AG04449 (cell line): ENCODE measurements around the gene SNAI1.

- RRBS, result no CpG with 5 or more reads among the region's 7 CpGs
Measured at GRCh38 chr20:49660672-49661109, 53.0 kb downstream of the B4GALT5 start.

DNA sequence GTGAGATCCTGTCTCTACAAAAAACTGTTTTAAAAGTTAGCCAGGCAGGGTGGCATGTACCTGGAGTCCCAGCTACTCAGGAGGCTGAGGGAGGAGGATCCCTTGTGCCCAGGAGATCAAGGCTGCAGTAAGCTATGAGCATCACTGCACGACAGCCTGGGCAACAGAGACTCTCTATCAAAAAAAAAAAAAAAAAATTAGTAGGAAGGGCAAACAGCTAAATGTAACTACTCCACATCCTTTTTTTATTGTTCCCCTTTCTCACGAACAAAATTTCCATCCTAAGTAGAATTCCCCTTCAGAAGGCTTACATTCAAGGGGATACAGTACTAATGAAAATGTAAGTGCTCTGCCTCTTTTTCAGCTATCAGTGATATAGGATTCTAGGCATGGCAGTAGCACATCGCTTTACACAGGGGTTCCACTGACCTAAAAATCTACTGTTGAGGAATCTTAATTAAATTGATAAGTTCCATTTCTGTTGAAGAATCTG lies 2.7 kb downstream of the B4GALT5 start:
- RRBS, result no CpG with 5 or more reads among the region's 3 CpGs

GRCh38 chr20:49711677-49712505 lies 1.8 kb downstream of the B4GALT5 start:
- RRBS, result no CpG with 5 or more reads among the region's 7 CpGs

- RRBS, result no CpG with 5 or more reads among the region's 6 CpGs
Measured at GRCh38 chr20:49717504-49718161, 4.0 kb upstream of the B4GALT5 start.

DNA sequence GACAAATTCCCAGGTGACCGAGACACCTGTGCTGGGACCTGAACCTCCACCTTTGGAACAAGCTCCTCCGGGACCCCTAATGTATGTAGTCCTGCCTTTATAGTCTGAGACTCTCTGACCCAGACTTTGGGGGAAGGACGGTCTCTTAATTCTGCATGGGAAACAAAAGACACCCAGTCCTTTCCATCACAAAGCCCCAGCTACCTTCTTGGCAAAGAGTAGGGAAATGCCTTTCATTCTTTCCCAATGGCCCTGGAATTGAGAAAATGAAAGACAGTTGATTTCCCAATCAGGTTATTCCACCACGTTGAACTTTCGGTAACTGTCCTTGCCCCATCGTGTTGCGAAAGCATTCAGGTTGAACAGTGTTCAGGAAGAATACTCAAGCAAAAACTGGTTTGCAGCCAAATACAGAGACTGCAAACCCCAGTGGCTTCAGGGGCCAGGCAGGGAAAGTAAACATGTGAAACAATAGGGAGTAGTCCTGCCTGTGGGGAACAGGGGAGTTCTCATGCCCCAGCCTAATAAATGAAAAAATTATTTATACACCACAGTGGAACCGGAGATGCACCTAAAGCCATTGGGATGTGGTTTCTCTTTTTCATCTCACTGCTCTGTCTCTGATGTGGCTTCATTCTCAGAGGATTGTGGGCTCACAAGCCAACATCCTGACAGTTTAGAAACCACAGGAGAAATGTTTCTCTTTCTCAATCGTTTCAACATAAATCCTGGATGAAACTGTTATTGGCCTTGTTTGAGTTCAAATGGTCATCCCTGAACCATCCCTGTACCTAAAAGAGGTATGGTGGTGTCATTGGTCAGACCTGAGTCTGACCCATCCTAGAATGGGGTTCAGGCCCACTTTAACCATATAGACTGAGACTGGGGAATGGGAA lies 44.2 kb upstream of the SLC9A8 start:
- RRBS, result no CpG with 5 or more reads among the region's 9 CpGs

DNA sequence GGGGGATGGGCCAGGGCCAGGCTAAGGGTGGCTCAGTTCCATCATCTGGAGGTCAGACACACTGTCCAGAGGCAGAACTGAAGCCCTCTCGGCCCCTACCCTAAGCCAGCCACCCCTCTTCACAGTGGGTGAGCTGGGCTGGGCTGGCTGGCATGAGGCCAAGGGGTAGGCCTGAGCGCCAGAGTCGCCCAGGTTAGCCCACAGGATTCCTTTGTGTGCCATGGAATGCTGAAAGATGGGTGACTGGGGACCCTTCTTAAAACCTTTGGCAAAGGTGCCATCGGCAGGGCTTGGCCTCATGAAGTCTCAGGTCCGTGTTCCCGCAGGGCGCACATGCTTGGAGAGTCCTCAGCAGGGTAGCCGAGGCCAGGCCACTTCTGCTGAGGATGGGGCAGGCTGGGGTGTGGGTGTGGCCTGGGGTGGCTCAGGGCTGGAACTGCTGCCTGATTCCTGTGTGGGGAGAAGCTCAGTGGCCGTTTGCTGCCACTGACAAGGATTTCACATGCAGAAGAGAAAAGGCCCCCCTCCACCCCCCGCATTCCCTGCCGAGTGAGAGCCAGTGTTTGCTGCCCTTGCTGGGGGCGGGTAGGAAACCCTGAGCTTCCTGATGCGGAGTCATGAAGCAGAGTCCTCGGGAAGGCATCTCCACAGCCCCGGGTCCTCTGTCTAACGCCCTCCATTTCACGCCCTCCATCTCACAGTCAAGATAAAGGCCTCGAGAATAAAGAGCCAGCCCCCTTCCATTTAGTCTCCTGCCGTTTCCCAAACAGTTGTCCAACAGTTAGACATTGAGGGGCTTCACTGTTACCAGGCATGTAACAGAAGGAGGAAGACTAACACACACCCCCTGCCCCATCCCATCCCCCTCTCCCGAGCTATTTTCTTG lies 24.4 kb downstream of the SPATA2 start:
- RRBS, result no CpG with 5 or more reads among the region's 20 CpGs

GRCh38 chr20:49896077-49896709 lies 19.1 kb downstream of the SPATA2 start:
- RRBS, result no CpG with 5 or more reads among the region's 8 CpGs

- RRBS, result 5% methylated on average over 4 of the region's 10 CpGs
Measured at GRCh38 chr20:49928692-49929178, 7.5 kb upstream of the RNF114 start.

DNA sequence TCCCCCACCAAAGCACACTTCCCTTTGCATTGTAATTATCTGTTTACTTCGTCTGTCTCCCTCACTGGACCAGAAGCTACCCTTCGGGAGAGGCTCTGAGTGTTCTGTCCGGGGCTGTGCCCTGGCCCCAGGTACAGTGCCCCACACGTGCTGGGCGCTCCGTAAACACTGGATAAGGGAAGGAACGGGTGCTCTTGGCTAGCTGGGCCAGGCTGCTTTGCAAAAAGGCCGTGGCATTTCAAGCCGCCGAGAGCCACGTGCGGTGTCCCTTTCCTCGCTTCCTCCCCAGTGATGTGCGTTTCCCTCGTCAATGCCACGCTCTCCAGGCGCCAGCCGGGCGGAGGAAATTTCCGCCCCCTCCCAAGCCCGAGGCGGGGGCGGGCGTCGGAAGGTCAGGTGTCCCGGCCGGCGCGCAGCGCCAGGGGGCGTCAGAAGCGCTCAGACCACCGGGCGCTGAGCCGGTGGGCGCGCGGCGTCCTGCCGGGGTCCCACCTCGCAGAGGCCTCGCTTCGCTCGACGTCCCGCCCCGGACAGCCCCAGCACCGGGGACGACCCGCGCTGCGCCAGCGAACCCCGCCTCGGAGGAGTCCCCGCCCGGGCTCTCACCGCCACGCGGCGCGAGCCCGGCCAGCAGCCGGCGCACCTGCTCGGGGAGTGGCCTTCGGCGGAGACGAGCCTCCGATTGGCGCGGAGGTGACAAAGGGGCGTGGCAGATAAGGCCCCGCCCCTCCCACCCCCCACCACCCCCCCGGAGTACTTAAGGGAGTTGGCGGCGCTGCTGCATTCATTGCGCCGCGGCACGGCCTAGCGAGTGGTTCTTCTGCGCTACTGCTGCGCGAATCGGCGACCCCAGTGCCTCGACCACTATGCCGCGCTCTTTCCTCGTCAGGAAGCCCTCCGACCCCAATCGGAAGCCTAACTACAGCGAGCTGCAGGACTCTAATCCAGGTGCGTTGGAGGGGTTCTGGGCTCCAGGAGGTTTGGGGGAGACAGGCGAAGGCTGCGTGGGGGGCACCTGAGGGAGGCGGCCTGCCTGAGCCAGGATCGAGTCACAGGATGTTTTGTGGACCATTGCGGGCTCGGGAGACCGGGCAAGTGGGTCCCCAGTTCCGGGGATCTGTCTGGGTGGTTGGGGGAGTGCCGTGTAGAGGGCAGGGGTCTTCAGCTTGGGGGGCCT lies at the start of gene SNAI1:
TSS of gene SNAI1 (plus strand) at position 787 of the 1,177 bp plus-strand sequence.
- RRBS, result 3% methylated on average over 36 of the region's 104 CpGs

GRCh38 chr20:50112079-50113028 lies 596 bp downstream of the UBE2V1 start:
- RRBS, result 4% methylated on average over 18 of the region's 44 CpGs

DNA sequence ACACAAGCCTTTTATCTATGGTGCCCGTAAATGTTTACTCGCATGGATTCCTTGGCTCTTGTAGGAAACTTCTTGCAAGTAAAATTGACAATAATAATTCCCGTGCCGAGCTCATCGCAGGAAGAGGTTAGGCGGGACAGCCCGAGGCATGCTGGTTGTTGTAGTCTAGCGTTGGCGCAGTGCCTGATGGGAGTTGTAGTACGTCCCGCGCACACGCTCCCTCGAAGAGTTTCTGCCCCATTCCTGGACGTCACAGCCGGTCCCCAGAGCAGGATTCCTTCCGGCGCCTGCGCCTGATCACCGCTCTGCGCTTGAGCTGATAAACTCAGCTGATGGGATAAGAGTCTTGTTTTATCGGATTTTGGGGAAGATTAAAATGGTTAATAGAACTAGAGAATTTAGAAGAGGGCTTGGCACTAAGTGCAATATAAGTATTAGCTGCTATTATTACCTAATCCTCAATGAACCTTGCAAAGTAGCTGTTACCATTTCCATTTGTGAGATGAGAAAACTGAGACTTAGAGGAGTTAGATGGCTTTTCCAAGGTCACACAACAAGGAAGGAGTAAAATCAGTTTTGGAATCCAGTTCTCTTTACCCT lies 3.0 kb upstream of the UBE2V1 start:
- RRBS, result no CpG with 5 or more reads among the region's 22 CpGs

DNA sequence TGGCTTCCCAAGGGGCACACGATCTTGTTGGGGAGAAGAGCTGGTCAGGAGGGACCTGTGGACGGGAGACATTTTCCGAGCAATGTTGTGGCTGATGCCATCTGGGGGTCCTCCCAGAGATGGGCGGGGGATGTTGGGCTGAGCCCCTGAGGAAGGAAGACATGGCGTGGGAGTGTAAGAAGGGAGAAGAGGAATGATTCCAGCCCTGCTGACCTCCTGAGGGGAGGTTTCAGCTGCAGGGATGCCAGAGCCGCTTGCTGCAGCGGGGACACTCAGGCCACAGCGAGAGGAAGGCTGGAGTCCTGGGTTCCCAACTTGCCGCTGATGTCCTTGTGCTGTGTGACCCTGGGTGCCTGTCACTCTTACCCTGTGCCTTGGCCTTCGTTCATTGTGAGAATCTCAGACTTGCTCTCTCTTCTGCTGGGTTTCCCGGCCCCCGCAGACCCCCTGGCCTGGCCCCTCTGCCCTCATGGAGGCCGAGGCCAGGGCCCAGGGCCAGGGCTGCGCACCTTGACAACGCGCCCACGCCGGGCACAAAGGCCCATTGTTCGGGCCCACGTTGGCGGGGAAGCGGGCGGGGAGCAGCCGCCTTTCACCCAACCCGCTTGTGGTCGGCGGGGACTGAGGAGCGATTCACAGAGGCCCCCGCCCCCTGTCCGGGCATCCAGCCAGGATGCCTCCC lies 52.2 kb downstream of the CEBPB start:
- RRBS, result 49% methylated on average over 7 of the region's 30 CpGs

- RRBS, result no CpG with 5 or more reads among the region's 7 CpGs
Measured at GRCh38 chr20:50272073-50272654, 81.5 kb downstream of the CEBPB start.

DNA sequence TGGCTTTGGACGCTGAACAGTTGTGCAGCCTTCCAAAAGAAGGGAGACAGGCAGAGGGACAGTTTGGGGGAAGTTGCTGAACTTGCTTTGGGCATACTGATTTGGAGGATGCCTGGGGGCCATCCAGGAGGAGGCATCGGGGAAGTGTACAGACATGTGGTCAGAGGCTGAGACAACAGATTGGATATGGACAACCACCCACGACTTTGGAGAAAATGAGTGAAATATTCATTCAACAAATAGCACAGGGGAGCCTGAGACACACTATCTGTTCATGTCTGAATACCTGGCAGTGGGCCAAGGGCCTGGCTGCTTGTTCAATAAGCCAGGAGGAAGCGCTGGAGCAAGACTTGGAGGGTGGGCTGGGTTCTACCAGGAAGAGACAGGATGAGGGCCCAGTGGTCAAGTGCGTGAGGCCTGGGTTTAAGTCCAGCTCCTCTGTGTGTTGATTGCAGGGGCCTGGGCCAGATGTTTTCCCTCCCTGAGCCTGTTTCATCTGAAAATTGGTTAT lies 113.3 kb downstream of the CEBPB start:
- RRBS, result no CpG with 5 or more reads among the region's 5 CpGs

DNA sequence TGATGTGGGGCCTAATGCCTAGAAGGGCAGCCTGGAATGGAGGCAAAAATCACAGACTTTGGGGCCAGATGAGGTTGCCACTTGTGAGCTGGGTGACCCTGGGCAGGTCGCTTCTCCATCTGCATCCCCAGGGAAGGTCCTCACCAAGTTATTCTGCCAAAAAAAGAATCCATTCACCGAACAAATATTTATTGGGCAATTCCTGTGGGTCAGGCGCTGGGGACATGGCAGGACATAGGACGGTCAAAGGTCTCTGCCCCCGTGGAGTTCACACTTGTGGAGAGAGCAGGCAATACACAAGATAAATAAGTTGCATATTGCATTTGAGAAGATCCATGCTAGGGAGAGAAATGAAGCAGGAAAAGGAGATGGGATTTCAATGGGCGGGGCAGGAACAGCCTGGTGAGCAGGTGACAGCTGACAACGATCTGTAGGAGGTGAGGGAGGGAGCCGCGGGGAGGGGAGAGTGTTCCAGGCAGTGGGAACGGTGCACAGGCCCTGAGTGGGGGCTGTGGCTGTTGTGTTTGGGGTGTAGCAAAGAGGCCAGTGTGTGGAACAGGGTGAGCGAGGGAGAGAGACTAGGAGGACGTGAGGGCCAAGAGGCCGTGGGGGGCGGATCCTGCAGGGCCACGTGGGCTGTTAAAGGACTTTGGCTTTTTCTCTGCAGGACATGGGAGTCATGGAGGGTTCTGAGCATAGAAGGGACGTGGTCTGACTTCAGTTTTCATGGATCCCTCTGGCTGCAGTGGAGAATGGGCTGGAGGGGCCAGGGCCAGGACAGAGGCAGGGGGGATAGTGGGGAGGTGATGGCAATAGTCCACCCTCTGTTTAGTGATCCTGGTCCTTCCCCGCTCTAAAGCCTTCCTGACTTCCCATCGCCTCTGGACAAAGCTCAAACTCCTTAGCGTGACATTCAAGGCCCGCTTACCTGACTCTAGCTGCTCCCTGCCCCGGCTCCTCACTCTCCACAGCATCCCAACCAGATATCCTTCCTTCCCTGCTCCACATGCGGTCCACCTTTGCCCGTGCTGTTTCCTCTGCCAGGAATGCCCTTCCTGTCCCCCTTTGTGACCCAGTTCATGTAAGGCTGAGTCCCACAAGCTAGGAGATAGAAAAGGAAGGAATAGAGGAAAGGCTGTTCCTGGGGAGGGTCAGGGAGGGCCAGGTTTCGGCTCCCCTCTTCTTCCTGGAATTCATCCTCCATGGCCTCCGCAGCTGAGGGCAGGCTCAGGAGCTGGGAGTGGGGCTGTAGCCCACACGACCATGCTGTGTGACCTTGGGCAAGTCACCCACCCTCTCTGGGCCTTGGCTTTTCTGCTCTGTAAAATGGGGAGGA lies 115.7 kb downstream of the CEBPB start:
- RRBS, result no CpG with 5 or more reads among the region's 26 CpGs

DNA sequence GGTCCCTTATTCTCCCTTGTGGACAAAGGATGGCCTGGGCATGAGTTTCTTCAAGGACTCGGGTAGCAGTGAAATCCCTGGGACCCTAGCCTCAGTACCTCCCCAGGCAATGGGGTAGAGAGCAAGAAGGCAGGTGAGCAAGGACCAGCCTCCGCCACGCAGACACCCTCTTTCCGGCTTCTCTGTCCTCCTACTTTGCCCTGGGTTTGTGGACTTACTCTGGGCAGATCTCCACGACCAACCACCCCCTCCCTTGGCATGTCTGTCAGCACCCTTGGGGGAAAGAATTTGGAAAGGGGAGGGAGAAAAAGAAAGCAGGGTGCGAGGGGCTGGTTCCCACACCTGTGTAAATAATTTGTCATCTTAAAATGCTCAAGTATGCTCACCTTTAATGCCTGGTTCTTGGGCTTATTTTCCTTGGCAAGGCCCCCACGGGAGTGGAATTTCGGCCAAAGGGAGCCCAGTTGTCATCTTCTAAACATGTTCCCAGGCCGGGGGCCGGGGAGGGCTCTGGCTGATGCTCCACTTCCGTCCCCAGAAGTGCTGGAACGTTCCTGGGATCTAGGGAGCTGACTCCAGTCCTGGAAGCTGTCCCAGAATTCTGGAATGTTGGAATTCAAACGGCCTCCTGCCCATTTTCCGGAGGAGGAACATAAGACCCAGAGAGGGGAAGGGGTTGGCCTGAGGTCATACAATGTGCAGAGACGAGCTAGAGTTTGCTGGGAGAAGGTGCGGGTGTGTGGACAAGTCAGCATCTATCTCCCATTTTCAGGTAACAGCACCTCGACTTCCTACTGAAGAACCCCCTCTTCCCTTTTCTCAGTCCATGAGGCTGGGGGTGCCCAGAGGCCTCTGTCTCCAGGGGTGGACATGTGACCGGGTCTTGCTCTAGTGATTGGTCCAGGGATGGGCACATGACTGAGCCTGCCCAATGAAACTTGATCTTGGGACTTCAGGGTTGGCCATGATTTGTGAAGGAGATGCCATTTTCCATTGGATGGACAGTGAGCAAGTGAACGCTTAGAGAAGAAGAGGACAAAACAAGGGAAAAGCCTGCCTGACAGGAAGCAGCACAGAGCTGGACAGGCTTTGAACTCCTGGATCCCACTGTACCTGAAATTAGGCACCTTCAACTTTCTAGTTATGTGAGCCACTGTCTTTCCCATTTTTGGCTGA lies 122.3 kb downstream of the CEBPB start:
- RRBS, result no CpG with 5 or more reads among the region's 19 CpGs

- RRBS, result no CpG with 5 or more reads among the region's 11 CpGs
Measured at GRCh38 chr20:50321780-50322661, 131.4 kb downstream of the CEBPB start.

DNA sequence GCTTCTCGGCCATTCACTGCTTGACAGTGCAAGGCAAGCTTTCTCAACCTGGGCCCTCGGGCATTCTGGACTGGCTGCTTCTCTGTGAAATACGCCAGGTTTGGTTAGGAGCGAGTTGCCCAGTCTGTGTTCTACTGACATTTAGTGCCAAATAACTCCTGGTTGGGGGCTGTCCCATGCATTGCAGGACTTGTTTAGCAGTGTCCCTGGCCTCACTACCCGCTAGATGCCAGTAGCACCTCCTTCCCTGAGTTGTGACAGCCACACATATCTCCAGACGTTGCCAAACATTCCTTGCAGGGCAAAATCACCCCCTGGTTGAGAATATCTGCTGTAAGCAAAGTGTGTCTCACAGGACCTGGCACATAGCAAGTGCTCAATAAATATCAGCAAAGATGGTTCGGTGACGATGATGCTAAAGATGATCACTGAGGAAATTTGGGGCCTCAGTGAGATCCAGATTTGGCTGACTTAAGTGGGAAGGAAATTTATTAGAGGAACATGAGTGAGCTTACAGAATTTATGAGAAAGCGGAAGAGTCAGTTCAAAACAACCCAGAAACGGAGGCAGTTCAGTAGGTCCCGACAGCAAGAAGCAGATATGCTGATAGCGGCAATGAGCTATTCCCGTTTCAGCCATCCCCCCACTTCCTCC lies 157.1 kb downstream of the CEBPB start:
- RRBS, result no CpG with 5 or more reads among the region's 13 CpGs

- RRBS, result no CpG with 5 or more reads among the region's 14 CpGs
Measured at GRCh38 chr20:50389160-50389850, 120.9 kb upstream of the PTPN1 start.

DNA sequence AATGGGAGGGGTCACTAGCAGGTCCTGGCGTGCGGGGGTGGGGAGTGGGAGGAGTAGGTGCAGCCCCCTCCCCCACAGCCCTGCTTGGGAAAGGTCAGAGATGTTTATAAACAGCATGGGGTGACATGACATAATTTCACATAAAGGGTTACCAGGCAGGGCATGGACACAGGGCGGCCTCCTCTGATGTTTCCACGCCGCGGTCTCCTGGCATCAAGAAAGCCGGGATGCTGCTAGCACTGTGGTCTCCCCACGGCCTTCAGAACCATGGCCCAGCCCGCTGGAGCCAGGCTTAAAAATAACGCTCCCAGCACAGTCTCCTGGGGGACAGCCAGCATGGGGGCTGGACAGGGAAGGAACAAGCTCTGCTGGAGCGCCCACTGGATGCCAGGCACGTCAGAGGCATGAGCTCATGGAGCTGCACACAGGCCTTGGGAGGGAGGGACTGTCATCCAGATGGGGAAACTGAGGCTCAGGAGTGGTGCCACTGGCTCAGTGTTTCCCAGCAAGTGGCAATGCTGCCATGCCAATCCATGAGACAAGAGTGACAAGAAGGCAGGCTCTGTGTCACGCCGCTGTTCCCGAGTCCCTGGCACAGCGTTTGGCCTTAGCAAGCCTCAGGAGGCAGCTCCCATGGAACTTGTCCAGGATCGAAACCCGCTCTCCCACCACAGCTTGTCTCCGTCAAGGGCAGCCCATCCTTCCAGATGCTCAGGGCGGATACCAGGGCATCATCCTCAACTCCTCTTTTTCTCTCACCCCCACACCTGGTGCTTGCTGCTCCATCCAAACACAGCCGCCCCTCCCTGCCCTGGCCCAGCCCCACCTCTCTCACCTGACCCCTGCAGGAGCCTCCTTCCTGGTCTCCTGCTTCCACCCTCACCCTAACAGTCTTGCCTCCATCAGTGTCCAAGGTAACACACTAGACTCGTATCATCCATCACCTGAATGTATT lies 110.8 kb upstream of the PTPN1 start:
- RRBS, result no CpG with 5 or more reads among the region's 22 CpGs